Left lung (tissue), 1 donor: Measurements from ENCODE around the gene GBP3.

DNA sequence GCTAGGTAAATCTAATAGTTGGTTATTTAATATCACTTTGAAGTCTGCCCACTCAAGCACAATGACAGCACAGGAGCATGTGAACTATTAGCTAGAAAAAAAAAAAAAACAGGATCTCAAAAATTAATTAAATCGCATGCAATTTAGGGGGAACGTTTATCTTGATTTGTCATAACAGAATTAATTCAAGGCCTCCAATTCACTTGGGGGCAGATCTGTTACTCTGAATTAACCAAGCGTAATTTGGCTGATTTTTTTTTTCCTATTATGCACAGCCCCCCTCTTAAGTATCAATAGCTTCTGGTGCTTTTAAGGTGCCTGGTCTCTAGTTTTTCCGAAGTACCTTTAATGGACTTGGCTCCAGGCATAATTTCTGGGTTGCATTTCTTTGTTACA, 7.1 kb downstream of the LMO4 start:
- PRO-cap: no peak

DNA sequence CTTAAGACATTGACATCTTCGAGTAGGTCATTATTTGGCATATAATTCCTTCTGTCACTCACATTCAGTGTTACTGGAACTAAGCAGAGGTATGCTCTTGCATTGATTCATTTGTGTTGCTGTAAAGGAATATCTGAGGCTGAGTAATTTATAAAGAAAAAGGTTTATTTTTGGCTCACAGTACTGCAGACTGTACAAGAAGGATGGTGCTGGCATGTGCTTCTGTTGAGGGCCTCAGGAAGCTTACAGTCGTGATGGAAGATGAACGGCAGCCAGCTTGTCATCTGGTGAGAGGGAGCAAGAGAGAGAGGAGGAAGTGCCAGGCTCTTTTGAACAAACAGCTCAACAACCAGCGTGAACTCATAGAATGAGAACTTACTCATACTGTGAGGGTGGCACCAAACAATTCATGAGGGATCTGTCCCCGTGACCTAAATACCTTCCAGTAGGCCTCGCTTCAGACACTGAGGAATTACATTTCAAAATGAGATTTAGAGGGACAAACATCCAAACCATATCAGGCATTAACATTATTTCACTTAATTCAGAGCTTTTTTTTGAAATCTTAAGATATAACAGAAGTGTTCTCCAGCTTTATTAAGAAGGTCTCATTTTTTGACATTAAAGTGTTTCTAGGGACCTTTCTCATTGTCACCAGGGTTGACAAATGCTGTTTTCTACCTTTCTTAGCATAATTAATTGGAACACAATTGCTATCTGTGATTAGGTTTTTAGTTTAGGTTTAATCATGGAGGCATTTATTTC, 84.8 kb downstream of the PKN2 start:
- PRO-cap: no peak

- PRO-cap: no peak
Measured at GRCh38 chr1:88773548-88773949, 89.5 kb downstream of the PKN2 start.

- PRO-cap: no peak
Measured at GRCh38 chr1:89010466-89010865, 12.2 kb downstream of the GBP3 start.

DNA sequence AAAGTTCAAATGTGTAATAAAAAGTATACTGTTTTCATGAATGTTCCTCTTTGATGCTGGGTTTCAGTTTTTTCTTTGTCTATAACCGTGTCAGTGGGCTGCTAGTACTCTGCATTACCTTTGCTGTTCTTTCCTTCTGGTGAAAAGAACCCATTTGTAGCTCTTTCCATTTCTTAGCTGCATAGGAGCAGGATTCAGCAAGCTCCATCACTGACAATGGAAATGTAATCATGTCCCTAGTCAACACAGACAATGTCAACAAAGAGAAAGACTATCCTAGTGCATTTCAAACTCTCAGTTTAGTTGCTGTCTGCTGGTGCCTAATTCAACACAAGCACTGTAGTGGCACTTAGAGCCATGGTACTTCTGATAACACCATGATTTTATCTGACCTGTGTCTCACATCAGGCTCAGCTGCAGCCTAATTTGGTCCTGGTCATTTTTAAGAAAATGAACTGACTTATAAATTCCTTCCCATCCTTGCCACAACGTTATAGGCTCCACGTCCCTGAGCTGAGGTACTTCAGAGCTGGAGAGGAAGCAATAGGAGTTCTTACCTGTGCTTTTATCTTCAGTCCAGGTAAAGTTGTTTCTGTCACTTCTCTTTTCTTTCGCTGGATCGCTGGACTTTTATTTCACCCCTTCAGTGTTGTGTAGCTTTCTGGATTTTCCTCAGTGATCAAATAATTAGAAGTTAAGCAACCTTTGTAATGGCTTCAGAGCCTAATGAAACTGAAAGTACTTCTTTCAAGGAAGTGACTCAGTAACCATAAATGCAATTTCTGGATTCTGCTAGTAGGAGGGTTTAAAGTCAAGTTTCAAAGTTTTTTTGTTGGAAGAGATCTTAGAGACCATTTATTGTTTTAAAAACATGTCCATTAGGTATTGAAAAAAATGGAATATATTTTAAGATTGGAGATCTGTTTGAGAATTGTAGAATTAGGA, at the start of gene GBP3:
Gene GBP3 (minus strand): TSS at position 740 of the 945 bp plus-strand sequence.
- PRO-cap: bidirectional peak, plus-strand start at position 302 of the sequence, minus-strand start at position 119 of the sequence; bidirectional peak, plus-strand start at position 821 of the sequence, minus-strand start at position 681 of the sequence

DNA sequence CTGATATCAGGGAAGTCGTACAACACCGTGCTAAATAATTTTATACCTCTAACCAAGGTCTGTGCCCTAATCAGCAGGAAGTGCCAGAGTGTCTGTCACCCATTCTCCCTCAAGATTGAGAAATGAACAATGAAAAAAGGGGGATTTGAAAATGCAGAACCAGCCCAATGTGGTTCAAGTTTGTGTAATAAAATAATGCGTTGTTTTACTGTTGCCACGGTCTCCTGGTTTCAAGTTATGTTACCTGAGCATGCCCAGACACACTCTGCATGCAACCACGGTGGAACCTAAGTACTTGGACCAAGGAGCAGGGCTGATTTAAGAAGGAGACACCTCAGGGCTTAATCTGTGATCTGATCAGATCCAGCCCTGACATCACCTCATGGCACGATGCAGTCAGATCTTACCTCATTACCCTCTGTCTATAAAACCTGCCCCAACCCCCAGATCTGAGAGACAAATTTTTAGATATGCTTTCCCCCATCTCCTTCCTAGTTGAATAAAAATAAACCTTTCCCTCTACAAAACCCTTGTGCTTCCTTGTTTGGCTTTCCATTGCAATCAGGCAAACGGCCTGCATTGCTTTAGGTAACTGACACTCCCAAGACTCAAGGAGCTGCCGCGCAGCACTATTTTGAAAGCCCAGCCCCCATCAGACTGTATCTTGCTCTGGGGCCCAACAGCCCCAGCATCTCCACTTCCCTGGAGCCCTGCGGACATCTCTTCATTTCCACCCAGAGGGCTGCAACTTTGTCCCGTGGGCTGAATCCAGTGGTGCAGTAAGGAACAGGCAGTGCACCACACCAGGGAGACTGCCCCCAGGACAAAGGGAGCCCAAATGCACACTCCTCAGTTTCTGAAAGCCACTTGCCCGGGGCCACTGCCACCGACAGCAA, 14.9 kb downstream of the GBP1 start:
- PRO-cap: no peak

DNA sequence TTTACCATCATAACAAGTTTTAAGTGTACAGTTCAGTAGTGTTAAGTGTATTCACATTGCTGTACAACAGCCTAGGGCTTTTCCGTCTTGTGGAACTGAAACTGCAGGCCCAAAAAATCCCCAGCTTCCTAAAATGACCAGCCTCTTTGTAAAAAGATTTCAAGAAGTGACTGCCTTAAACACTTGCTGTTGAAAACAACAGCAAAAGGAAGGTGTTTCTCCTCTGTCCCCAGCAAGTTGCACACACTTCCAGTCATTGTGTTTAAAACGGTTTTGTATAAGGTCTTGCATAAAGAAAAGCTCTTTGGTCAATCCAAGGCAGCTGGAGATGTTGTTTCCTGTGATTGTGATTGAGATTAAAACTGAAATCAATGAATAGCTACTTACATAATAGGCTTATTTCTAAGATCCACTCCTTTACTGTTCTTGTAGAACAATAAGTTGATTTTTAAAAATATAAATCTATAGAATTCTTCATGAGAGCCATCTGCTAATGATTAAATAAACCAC, 16.1 kb upstream of the GBP1 start:
- PRO-cap: no peak

DNA sequence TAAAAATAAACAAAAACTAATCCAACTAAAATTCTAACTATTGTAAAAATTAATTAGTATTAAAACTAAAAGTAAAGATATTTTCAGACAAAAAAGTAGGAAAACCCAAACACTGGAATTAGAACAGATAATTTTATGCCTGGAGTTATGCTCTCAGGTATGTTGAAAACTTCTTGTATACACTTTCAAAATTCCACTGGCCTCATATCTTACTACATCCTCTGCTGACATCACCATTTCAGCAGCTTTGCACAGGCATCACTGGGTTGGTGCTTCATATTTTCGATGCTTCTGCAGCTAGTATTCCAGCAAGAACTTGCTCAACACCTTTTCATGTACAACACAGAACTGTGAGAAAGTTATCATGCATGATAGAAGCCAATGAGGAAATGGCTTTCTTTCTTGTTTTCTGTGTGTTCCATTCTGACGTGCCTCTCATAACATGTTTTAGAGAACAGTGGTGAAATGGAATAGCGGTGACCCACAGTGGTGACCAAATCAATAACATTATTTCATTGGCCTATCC, 5.0 kb upstream of the GBP5 start:
- PRO-cap: no peak

- PRO-cap: no peak
Measured at GRCh38 chr1:89279133-89279705, 6.6 kb upstream of the GBP5 start.

DNA sequence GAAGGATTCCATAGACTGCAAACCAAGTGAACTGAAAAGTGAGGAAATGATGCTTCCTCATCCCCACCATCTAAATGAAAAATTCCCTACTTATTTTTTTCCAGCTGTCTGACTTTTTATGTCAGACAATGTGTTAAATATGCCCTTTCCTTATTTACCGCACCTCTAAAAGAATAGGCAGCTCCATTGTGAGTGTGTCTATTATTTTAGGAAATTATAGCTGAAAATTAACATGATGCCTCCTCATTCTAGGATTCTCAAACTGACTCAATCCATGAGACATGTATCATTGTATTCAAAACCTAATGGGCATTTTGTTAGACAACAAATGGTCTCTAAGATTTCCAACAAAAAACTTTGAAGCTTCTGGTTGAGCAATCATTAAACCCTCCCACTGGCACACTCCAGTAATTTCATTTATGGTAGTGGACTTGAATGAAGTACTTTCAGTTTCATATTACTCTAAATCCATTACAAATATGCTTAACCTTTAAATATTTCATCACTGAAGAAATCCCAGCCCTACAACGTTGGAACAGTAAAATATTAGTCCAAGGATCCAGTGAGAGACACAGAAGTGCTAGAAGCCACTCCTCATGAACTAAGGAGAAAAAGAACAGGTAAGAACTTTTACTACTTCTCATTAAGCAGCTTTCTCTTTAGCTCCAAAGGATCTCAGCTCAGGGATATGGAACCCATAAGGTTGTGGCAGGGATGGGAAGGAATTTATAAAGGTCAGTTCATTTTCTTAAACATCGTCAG, 43.5 kb downstream of the GBP6 start:
- PRO-cap: unidirectional peak, plus-strand start at position 502 of the sequence; unidirectional peak, plus-strand start at position 549 of the sequence

DNA sequence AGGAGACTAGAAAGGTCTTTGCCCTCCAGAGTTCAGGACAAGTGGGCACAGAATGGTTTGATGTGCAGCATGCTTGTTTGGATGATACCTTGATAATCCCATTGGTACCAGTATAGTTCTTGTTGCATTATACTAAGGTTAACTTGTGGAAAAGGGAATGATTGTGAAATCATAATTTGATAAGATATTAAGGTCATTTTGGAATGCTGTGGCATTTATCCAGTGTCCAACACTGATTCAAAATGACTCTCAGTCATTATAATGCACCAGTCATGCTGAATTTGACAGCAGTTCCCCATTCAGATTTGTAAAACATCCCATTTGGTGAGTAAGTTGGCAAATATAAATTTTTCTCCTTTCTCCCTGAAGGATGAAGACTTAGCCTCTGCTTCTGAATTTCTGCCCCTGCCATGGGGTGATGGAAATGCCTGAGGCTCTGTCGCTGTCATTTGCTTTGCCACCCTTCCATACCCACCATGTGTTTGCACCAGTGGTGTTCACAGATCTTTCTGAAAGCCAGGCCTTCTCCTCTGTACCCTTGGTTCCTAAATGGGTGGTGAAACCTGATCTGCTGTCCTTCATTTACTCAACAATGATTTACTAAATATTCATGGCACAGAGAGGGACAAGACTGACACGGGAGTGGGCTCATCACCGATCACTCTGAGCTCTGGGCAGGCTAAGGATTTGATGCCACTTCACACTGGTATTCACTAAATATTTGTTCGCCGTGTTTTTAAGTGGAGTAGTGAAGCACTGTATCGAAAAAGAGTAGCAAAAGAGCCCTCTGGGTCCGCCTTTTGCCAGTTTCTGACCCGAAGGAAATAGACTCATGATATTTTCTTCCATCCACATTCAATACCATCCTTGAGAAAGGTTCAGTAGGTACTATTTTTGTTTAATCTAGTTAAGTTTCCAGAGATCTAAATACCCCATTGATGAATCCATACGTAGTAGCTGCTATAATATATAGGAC, 40.8 kb downstream of the LRRC8B start:
- PRO-cap: no peak

- PRO-cap: no peak
Measured at GRCh38 chr1:89574560-89575394, 50.1 kb downstream of the LRRC8B start.

DNA sequence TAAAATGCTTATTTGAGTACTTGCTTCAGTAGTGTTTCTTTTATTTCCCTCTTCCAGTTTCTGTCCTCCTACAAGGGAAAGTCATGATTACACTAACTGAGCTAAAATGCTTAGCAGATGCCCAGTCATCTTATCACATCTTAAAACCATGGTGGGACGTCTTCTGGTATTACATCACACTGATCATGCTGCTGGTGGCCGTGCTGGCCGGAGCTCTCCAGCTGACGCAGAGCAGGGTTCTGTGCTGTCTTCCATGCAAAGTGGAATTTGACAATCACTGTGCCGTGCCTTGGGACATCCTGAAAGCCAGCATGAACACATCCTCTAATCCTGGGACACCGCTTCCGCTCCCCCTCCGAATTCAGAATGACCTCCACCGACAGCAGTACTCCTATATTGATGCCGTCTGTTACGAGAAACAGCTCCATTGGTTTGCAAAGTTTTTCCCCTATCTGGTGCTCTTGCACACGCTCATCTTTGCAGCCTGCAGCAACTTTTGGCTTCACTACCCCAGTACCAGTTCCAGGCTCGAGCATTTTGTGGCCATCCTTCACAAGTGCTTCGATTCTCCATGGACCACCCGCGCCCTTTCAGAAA, 50.3 kb upstream of the LRRC8C start:
- PRO-cap: no peak

GRCh38 chr1:89607774-89608867, 24.8 kb upstream of the LRRC8C start:
- PRO-cap: no peak

GRCh38 chr1:89608868-89609375, 24.0 kb upstream of the LRRC8C start:
- PRO-cap: no peak

GRCh38 chr1:89846512-89846933, 25.7 kb downstream of the LRRC8D start:
- PRO-cap: no peak

GRCh38 chr1:89995443-89995838, 531 bp downstream of the ZNF326 start:
- PRO-cap: no peak

DNA sequence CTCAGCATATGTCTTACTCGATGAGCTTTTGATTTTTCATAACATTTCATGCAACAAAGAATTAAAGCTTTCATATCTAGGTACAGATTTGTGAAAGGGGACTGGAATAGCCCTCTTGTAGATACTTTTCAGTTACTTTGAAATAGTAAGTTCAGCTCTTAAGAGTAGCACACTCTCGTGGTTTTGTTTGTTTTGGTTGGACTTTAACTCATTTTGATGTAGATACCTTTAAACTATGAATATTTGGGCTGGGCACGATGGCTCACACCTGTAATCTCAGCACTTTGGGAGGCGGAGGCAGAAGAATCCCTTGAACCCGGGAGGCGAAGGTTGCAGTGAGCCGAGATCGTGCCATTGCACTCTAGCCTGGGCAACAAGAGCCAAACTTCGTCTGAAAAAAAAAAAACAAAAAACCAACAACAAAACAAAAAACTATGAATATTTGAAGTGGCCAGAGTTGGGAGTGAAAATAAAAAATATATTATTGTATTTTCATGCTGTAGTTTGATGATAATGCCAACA, 1.5 kb downstream of the ZNF326 start:
- PRO-cap: no peak

DNA sequence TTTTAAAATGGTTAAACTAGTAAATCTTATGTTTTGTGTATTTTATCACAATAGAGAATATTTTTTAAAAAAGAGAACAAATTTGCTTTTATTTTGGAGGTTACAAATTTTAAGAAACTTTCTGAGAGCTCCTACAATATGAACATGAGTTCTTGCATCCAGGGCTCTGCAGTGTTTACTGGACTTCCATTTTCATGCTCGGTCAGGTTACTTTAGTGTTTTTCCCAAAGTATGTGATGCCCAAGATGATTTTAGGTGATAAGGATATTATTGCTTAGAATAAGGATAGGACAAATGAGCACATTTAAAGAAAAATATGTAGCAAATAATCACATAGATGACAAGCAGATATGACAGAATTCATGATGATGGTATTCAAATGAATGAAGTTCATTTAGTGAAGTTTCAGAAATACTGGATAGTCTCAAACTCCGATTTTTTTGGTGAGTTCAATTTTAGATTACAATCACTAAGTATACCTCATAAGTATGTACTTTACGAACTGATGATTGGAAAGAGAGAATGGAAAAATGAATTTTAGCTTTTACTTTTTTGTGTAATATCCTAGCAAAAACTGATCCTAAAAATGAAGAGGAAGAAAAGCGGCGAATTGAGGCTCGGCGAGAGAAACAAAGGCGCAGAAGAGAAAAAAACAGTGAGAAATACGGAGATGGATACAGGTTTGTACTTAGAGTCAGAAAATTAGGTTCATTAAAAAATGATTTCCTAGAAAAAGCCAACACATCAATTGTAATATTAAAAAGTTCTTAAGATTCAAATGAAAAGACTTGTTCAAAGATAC, 17.8 kb downstream of the ZNF326 start:
- PRO-cap: no peak

DNA sequence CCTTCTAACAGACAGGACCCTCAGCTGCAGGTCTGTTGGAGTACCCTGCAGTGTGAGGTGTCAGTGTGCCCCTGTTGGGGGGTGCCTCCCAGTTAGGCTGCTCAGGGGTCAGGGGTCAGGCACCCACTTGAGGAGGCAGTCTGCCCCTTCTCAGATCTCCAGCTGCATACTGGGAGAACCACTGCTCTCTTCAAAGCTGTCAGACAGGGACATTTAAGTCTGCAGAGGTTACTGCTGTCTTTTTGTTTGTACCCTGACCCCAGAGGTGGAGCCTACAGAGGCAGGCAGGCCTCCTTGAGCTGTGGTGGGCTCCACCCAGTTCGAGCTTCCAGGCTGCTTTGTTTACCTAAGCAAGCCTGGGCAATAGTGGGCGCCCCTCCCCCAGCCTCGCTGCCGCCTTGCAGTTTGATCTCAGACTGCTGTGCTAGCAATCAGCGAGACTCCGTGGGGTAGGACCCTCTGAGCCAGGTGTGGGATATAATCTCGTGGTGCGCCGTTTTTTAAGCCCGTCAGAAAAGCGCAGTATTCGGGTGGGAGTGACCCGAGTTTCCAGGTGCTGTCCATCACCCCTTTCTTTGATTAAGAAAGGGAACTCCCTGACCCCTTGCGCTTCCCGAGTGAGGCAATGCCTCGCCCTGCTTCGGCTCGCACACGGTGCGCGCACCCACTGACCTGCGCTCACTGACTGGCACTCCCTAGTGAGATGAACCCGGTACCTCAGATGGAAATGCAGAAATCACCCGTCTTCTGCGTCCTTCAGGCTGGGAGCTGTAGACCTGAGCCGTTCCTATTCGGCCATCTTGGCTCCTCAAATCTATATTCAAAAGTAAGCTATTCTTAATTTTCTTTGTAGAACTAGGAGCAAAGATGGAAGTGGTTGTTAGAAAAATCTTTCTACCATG, 224.4 kb downstream of the ZNF326 start:
- PRO-cap: no peak